ENCODE data around the gene MAP3K21.

- PRO-cap, result no peak
Observed at GRCh38 chr1:230728537-230729565, 14.9 kb upstream of the AGT start.

DNA sequence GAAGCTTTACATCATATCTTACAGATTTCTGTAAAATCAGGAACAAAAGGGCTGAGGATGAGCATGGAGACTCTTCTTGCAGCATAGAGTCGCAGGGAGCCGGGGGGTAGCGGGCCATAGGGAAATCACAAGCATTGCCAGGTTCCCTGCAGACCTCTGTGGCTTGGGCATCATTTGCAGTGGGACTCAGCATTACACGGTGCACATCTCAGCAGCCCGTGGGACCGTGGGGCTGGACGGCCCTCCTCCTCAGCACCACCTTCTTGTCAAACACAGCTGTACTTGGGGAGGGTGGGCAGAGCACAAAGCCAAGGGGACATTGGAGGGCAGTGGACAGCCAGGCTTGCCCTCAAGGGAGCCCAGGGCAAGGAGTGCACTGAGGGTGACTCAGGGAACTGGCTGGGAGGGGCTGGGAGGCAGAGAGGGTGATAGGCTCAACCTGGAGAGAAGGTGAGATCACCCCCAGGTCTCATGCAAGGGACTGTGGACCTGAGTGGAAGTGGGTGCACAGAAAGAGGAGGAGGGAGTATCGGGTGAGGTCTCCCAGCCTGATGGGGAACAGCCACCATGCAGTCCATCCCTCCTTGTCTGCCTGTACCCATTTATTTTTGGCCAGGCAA lies 3.4 kb downstream of the CAPN9 start:
- PRO-cap, result no peak

- PRO-cap, result no peak
Observed at GRCh38 chr1:230752134-230752937, 5.1 kb downstream of the CAPN9 start.

- PRO-cap, result no peak
Observed at GRCh38 chr1:230869467-230870017, 1.2 kb upstream of the C1orf198 start.

GRCh38 chr1:230972987-230973334 lies 5.7 kb downstream of the TTC13 start:
- PRO-cap, result no peak

DNA sequence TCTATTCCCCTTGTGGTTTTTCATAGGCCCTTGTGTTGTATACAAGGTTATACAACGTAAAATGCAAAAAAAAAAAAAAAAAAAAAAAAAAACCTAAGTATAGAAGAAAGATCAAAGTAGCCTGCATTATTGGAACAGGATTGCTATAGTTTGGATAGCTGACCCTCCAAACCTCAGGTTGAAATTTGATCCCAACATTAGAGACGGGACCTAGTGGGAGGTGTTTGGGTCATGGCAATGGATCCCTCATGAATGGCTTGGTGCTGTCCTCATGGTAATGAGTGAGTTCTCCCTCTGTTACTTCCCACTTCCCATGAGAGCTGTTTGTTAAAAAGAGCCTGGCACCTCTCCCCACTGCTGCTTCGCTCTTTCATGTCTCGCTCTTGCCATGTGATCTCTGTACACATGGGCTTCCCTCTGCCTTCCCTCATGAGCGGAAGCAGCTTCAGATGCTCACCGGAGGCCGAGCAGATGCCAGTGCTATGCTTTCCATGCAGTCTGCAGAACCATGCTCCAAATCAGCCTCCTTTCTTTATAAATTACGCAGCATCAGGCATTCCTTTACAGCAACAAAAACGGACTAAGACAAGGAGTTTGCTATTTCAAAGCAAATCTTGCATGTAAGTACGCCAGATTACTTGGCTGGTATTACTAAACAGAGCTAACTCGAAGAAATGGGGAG lies 14.9 kb downstream of the C1orf131 start:
- PRO-cap, result no peak

DNA sequence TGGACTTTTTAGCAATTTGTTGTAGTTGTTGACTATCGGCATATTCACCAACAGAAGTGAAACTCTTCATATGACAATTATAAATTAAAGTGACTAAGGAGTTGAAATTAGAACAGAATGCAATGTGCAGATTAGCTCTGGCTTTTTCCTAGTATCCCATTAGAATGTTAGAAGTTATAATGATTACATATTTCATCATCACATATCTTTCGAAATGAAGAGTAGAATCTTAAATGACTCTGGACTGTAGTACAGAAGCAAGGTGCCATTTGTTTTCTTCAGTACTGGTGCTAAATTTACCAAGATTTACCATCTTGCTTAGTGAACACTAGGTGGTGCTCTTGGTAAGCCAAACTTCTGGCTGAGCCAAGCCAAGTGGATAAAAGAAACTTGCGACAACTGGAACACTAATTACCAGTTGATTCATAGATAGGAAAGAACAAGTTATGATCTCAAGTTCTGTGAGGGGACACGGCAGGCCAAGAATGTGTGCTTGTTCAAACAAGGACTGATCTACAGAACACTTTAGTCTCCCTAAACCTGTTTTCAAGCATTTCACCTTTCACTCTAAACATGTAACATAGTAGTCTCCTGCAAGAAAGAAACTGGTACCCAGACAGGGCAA lies 19.7 kb downstream of the SPRTN start:
- PRO-cap, result no peak

DNA sequence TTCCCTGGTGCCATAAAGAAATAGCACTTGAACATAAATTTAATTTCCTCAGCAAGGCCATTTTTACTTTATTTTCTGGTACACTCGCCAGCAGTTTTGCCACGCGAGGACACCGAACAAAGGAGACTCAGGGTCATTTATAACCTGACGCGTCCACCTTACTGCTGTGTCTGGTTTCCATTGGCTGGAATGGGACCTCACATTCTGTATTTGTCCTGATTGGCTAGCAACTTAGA lies 59.8 kb upstream of the MAP10 start:
- PRO-cap, result no peak

GRCh38 chr1:233114109-233114525 lies 163.7 kb downstream of the NTPCR start:
- PRO-cap, result no peak

DNA sequence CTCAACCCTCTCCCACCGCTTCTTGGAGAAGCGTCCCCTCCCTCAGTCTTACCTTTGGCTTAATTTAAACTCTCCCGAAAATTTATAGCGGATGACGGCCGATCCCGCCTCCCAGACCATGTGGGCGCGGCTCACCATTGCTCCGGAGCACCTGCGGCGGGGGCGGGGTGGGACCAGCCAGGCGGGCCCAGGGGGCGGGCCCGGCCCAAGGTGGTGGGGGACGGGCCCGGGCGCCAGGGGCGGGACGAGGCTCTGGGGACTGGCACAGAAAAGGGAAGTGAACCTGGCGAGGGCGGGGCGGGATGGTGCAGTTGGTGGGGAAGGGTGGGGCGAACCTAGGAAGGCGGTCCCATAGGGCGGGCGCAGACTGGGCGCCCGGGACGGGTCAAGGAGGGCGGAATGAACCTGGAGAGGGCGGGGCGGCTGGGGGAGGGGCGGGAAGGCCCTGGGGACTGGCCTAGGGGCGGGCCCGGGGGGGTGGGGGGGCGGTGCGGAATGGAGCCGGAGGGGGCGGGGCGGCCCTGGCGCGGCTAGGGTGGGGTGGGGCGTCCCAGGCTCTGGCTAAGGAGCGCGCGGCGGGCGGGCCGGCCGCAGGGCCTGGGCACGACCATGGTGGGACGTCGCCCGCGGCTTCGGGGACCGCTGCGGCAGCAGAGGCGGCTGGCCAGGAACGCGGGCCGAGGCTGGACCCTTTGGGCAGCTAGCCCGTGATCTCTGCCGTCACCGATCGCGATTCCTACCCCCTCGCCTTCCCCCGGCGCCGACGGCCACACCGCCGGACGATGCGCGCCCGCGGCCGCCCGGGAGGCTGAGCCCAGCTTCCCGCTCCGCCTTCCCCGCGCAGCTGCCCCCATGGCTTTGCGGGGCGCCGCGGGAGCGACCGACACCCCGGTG lies at the start of gene MAP3K21:
Gene MAP3K21 (plus strand): TSS at position 548 of the 894 bp plus-strand sequence.
- PRO-cap, result unidirectional peak, minus-strand start at position 56 of the sequence; unidirectional peak, plus-strand start at position 564 of the sequence

DNA sequence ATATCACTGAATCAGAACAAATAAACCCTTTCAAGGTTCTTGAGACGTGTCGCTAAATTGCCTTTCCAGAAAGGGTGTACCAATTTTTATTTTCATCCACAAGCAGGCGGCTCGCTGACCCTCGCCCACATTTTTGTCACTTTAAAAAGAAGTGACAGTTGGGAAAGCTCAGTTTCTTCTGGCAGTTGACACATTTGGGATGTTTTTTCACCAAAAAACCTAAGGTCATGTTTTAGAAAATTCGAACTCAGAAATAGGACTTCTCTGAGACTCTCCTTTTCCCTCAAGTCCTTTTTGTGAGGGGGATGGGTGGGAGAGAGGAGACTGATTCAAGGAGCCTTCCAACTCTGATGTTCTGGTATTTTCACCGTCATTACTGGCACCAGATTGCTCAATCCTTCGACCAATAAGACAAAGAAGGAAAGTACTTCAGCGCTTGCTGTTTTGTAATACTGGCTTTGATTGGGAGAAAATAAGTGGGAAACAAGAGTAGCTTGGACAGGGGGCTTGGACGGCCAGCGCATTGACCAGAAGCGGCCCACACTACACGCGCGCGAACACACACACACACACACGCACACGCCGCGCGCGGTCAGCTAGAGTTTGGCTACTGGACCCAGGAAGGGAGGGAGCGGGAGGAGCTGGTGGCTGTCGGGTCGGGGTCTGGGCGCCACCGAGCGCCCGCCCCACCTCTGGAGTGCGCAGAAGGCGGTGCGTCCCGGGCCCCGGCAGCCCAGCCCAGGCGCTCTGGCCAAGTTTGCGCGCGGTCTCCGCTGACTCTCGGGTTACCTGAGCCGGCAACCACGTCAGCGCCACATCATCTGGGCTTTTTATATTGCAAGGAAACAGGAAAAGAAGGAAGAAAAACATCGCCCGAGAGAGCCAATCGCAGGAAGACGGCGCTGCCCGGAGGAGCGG lies 531 bp upstream of the KCNK1 start:
- PRO-cap, result bidirectional peak, plus-strand start outside the sequence, minus-strand start at position 749 of the sequence

DNA sequence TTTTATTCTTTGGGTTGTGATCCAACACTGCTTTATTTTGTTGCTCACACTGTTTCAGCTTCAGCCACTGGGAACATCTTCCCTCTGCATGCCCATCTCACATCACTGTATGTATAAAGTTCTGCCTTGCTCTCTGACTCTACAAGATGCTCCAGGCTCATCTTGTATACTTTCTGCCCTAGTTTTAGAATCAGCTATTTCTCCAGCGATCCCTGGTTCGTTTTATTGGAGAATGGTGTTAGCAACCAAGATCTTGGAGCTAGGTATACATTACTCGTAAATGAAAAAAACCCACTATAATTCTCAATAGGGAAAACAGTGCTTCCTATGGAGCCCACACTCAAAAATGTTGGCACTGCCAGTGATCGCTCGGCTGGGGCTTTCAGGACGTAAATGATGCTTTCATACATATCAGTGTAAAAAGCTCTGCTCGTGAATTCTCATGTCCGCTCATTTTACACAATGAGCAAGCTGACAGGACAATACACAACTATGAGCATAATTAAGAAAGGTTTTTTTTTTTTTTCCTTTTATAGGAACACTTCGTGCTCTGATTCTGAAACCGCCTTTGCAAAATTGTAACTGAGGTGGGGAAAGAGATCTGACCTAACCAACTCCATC lies 34.5 kb downstream of the COA6 start:
- PRO-cap, result no peak

DNA sequence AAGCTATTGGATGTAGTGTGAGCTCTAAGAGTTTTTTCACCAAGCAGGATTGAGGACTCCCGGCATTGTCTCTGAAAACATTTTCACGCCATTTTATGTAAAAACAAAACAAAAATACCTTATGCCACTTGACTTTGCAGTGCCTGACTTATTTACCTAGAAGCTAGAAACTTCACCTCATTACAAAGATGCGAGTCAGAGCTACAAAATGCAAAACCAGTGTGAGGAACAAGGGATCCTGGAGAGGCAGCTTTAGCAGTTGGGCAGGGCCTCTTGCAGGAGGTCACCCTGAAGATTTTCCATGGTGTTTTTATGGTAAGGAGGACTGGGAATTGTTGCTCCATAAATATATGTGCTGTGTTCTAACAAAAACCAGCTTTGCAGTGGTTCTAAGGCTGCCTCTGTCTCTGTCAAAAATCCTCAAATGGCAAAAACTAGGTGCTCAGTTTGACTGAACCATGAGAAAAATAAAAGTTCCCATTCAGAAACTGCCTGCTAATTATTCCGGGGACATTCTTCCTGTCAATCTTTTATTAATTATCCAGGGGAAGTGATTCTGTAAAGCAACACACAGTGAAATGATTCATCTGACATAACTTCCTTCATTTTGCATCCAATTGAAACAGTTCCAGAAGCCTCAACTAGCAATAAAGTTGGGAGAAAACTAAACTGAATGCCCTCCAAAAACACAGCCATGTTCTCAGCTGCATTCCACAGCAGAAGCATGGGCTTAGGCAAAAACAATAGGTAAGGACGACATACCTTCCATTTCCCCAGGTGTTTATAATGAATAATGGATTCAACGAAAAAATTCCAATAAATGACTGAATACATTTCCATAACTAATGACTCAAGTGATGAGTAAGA lies 36.6 kb upstream of the TARBP1 start:
- PRO-cap, result no peak

DNA sequence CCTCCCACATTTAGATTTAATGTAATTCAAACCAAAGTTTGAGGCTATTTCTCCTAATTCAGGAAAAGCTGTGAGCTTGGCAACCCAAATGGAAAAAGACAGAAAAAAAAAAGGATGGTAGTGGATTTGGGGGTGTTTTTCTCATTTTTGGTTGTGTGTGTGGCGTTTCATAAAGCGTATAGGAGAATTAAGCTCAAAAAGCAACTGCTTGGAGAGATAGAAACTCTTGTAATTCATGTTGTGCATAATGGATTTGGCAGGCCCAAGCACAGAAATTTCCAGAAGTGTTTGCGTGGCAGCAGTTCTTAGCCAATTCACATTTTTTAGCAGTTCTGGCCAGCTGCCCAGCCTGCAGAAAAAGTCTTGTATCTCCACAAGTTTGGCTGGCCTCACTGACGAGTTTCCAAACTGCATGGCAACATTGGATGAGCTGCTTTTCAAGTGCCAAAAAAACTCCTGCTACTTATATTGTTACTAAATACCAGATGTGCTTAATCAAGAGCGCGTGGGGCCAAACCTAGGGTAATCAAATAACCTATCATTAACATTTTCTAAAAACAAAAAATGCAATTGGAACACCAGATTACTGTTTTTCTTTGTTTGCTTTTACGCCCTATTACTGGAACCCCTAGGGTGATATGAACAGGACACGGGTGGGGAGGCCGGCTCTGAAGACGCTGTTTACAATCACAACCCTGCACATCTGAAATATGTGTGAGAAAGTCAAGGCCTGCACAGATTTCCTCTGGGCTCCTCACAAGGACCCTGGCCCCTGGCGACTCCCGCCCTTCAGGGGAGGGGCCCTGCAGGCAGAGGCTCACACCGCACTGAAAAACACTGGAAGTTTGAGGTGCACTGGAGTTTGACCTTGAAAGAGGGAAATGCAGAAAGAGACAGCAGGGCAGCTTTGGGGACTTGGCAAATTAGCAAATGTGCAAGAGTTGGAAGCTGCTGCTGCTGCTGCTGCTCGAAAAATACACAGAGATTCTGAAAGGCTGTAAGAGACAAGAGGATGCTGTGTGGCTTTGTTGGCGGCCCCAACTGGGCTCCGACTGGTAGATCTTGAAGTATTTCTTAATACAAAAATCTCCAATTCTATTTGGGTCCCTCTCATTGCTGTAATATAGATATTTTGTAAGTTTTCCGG lies 55.2 kb upstream of the TARBP1 start:
- PRO-cap, result unidirectional peak, plus-strand start at position 392 of the sequence

DNA sequence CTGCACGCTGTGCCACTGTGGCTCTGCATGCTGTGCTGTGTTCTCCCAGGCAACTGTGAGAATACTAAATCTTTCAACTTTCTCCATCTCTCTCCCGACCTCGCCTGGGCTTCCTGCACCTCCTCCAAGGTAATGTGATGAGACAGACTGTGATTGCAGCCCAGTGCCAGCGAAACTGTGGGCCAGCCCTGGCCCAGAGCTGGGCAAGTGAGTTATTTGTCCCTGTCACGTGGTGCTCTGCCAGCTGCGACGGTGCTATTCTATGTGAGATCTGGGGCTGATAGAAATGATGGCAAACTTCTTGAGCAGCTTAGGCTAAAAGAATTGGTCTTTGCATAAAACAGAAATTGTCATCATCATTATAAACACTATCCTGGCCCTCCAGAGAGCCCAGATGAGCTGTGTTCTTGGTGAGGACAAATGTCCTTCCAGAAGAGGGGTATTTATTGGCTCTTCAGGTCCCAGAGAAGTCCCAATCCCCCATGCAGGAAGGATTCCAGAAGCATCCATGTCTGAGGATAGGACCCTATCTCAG lies 63.5 kb upstream of the TARBP1 start:
- PRO-cap, result no peak

DNA sequence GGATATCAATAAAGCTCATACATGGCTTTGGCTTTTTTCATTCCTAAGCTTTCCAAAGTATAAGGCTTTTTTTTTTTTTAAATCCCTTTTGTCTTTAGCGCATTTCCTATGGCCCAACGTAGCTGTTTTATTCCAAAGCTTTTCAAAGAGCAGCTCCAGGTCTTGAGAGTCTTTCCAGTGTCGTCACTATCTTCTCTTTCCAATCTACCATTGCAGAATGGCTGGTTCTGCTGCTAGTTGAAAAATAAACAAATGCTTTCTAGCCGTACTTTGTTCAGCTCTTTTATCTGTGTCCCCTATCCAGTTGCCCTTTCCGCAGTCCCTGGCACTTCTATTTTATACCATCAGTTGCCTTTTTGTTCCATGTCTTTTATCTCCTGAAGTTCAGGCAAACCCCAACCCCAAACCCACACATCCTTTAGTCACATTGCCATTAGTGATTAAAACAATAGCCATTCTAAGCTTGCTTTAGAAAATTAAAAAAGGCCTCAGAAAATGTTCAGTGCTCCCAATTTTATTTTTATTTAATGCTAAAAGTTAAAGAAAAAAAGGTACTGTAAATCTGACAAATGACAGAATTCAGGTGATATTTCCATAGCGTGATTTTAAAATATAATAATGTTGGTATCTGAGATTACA lies 6.1 kb downstream of the IRF2BP2 start:
- PRO-cap, result no peak

GRCh38 chr1:234621399-234622089 lies 11.6 kb upstream of the IRF2BP2 start:
- PRO-cap, result no peak

GRCh38 chr1:234659915-234660433 lies 50.0 kb upstream of the IRF2BP2 start:
- PRO-cap, result no peak

GRCh38 chr1:234675088-234675287 lies 65.0 kb upstream of the IRF2BP2 start:
- PRO-cap, result no peak

DNA sequence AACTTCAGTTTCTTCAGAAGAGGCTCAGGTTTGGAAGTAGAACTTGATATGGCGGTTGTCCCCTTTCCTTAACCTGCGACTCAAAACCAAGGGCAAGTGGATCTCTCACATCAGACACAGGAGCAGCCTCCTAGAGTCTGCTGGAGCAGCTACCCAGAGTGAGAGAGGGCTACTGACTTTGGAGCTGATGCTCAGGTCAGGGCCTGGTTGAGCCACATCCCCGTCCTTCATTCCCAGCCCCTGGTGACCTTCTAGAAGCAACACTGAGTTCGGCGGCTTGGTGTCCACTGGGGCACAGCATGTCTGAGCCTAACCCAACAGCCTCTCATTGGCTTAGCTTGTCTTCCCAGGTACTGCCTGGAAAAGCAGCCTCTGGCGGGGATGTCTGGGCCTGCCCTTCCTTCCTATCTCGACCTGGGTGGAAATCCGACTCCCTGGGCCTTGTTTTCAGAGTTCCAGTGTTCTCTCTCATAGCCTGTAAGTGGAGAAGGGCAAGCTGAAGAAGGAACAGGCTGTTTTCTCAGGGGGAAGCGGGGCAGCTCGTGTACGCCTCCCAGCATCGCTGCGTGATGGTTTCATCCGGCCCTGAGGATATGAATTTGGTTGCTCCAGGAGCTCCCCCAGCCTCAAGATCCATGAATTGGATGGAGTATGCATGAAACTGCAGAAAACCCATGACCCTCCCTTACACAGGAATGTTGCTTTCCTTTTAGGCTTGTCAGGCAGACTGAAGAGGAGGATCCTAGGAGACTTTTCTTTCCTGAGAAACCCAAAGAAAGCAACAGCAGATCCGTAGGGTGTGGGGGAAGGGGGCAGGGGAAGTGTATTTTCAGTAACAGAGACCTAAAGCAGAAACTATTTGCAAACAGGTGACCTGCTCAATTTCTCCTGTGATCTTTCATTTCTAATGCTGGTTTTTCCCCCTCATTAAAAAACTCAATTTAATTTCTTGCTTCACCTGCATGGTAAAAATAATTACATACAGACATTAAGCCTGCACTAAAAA lies 116.5 kb upstream of the IRF2BP2 start:
- PRO-cap, result no peak

Data from ascending aorta (tissue), 1 donor.